Thoracic aorta endothelial cell (primary cell): Measurements from ENCODE around the gene MRPL21.

DNA sequence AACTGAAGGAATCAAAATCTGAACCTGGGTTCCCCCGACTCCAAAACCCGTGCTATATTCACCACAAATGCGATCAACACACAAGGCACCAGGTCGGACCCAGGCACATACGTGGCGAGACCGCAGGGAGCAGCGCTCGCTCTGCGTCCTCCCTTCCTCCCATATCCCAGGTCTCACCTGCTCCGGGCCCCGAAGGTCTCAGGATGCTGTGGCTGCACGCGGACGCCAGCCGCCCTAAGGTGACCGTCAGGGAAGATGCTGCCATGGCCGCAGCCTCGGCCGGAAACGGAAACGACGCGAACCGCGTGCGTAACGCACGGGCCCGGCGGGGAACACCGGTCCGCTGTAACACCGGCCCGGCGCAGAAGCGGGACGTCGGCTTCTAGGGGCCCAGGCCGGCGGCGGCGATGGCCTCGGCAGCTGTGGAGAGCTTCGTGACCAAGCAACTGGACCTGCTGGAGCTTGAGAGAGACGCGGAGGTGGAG is at the start of gene MRPL21:
Gene MRPL21 (minus strand): TSS at position 287 of the 485 bp plus-strand sequence.
- CAGE, long polyA plus RNA = no peak

DNA sequence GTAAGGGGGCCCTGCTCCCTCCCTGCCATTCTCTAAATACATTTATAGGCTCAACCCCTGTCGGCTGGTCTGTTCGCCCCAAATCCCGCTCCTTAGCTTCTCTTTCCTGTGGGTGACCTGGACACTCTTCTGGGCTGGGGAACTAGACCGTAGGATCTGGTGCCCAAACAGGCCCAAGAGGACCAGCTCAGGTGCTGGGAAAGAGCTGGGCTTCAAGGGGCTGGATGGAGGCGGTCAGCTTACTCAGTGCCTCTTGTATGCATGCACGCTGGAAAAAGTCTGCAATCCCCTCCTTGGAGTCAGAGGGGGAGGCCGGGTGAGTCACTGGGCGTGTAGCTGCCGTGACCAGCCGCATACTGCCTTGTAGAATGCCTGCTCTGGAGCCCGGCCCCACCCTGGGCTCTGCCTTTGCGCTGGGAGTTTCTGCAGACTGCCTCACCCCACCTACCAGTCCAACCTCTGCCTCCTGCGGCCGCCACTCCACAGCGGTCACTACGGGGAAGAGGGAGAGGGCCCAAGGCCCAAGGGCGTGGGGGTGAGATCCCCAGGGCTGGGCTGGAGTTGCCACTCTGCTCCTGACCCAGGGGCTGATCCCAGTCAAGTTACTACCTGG is 4.3 kb downstream of the MRGPRF start:
- CAGE, long polyA plus RNA = no peak

GRCh38 chr11:69010771-69011769 is 2.0 kb downstream of the MRGPRF start:
- CAGE, long polyA plus RNA = no peak

GRCh38 chr11:69157090-69157888 is 1.6 kb downstream of the SMIM38 start:
- CAGE, long polyA plus RNA = no peak

GRCh38 chr11:69189802-69190174 is 34.1 kb downstream of the SMIM38 start:
- CAGE, long polyA plus RNA = no peak

DNA sequence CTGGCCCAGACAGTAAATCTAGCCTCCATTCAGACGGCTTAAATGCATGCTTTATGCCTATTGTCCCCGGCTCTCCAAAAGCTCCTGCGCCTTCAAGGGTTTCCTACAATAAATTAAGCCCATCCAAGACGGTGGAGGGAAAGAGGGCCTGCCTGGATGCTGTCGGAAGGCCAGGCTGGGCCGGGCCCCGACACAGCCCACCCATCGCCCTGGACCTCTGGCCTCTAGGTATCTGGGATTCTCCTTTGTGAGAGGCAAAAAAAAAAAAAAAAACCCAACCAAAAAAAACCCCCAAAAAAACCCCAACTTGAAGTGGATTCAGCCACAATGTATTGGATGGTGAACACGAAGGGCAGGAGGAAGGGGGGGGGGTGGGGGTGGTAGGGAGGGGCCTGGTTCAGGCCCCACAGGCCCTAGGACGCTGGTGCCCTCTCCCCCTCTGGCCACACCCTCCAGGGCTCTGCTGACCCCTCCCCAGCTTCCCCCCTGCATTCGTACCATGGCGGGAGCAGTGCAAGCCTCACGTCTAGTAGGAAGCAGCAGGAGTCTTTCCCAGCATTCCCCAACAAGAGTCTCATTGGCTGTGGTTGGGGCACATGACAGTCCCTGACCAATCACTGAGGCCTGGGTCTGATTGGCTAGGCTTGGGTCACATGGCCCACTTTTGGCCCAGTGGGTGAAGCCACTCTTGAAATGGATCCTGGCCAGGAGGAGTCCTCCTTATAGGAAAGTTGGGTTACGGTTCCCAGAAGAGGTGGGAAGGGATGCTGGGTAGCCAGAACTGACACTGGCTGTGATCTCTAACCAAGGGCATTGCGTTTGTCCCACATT is 59.4 kb upstream of the MYEOV start:
- CAGE, long polyA plus RNA = no peak

DNA sequence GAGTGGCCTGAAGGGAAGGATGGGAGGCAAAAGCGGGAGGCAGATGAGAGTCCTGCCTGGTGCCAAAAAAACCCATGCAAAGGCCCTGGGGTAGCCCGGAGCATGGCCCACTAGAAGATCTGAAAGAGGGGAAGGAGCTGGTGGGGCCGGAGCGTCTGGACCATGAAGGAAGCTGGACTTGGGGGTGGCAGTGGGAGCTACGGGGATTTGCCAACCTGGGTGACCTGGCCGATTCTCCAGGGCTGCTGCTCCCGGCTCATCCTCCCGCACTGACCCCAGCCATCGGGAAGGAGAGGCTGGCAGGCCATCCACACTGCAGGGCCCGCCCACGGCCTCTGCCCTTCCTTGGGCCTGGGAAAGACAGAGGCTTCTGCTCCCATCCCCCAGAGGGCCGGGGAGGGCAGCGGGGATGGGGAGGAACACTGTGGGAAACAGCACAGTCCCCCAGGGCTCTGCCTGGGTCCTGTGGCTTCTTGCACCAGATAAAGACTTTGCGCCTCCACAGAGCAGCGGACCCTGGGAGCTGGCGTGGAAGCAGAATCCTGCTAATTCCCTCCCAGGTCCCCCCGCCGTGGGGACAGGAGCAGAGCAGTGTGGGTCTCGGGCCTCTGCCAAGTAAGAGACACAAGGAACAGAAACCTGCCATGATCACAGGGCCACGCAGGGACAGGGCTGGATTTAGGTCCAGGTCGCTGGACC is 100.4 kb downstream of the MYEOV start:
- CAGE, long polyA plus RNA = no peak

DNA sequence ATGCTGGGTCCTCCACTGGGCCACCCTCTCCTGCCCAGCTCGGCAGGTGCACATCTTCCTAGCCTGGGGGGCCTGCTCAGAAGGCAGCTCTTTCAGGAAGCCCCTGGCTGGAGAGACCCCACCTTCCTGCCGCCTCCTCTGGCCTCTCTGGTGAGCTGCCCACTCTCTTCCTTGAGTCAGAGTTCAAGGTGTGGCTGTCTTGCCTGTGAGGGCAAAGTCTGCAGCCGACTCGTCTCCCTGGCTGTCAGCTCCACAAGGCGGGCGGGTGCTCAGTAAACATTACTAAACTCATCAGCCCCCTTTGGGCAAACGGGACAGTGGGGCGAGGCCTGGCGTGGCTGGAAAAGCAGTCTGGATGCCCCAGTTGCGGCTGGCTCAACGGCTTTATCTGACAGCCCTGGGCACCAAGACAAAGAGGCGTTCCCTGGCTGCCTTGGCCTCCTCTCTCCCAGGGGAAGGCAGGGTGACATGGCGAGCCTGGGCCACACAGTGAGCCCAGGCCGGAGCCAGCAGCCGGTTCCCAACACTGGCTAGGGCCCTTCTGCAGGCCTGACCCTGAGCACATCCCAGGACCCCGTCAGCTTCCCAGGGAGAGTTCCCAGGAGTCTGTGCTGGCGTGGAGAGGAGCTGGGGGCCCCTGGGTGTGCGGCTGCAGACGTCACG is 161.1 kb upstream of the CCND1 start:
- CAGE, long polyA plus RNA = no peak

DNA sequence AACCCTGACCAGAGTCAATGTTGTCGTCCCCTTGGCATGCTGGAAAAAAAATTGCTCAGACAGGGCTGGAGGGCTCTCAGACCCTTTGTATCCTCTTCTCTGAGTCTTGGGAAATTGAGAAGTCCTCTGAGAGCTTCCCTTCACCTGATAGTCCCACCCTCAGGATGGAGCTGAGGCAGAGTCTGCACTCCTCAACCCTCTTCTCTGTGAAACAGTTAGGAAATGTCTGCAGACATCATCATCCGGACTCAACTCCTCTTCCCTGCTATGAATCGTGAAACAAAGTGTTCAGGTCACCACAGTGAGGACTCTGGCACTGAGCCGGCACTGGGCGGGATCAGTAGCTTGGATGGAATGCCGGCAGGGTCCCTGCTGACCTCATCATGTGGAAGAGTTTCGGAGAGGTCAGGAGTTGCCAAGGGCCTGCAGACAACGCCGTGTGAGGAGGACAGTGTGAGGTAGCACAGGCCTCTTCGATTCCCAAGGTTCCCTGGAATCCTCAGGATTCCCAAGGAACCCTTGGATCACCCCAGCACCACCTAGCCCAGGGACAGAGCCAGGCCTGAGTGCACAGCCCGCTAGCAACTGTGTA is 160.4 kb upstream of the CCND1 start:
- CAGE, long polyA plus RNA = no peak

GRCh38 chr11:69530680-69531650 is 110.0 kb upstream of the CCND1 start:
- CAGE, long polyA plus RNA = no peak

GRCh38 chr11:69637613-69638051 is 3.3 kb upstream of the CCND1 start:
- CAGE, long polyA plus RNA = no peak

- CAGE, long polyA plus RNA = no peak
Observed at GRCh38 chr11:69707031-69707493, 3.2 kb upstream of the FGF19 start.

GRCh38 chr11:69915233-69916163 is 96.3 kb upstream of the FGF3 start:
- CAGE, long polyA plus RNA = no peak

DNA sequence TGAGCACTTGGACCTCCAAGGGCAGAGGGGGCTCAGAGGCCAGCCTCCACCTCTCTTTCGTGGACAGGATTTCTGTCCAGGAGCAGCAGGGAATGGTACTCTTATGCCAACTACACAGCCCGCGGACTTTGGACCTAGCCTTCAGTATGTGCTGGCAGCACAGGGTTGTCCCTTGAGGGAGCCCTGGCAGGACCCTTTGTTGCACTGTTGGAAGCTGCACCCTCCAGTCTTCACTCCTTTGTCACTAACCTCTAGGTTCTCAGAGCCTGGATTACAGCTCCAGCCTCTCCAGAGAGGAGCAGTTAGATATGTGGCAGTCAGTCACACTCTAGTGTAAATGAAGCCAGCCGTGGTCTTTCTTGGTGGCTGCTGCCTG is 109.4 kb upstream of the ANO1 start:
- CAGE, long polyA plus RNA = no peak

GRCh38 chr11:69974463-69975021 is 103.6 kb upstream of the ANO1 start:
- CAGE, long polyA plus RNA = no peak

DNA sequence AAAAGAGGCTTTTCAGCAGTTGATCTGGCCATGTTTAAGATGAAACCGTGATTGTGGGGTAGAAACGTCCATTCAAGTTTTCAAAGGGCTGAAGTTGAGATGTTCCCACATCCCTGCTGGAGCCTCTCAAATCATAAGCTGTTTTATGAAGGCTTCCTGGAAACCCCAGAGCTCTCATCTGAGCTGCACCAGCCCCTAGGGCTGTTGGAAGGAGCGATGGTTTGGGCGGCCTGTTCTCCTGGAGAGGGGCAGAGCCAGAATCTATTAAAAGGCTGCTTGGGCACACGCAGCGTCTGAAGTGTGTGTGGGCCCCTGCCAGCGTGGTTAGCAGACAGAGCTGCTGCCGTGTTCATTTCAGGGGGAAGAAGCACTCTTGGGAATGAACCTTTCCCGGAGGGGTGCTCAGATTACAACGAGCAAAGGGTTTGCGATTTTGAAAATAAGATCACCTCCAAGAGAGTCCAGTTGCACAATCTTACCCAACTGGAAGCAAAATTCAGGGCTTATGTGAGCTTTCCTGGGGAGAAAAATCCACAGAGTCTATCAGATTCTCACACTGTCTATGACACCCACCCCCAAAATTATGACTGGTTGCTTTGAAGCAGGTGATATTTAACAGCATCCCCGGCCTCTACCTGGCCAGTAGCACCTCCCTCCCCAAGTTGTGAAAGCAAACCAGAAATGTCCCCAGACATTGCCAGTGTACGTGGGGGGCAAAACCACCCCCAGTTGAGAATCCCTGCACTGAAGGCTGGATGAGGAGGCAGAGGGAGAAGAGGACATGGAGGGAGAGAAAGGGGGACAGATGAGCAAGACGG is 12.9 kb downstream of the ANO1 start:
- CAGE, long polyA plus RNA = no peak

- CAGE, long polyA plus RNA = no peak
Observed at GRCh38 chr11:70104250-70105074, 26.3 kb downstream of the ANO1 start.

DNA sequence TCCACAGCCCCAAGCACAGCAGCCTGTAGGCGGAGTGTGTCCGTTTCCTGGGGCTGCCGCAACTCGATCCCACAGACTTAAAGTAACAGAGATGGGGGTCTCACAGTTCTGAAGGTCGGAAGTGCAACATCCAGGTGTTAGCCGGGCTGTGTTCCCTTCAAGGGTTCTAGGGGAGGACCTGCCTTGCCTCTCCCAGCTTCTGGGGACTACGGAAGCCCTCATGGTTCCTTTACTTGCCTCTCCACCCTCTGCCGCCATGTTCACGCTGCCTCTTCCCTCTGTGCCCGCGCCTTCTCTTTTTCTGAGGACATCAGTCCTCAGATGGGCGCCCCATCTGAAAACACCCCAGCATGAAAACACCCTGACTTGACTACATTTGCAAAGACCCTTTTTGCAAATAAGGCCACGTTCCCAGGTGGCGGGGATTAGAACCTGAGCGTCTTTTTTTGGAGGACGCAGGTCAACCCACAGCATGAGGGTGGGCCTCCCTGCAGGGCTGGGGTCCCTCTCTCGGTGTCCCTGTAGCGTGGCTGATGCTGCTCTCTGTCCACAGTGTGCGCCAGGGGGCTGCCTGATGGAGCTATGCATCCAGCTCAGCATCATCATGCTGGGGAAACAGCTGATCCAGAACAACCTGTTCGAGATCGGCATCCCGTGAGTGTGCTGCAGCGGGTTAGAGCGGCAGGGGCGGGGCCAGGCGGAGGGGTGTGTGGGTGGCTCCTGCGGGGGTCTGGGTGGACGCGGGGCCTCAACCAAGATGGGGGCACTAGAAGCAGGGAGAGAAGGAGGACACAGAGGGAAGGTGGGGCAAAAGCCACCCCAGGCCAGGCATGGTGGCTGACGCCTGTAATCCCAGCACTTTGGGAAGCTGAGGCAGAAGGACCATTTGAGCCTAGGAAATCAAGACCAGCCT is 37.9 kb upstream of the FADD start:
- CAGE, long polyA plus RNA = no peak

- CAGE, long polyA plus RNA = no peak
Observed at GRCh38 chr11:70203404-70204188, 500 bp downstream of the FADD start.

DNA sequence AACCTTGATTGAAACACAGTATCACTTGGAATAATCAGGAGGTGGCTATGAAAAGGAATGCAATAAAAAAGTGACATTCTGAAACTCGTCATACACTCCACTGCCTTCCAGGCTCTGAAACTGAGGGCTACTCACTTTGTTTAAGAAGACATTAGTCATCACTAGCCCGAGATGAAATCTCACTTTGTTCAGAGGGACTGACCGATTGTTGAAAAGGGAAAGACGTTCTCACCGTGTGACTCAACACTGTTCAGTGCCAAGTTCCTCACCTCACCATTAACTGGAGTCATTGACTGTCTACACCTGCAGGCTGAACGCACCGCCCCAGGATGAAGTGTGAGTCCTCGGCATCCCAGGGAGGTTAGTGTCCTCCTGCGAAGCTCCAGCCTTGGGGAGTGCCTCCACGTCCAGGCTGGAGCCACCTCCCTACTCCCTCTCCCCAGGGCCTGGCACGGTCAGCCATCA is 30.4 kb downstream of the FADD start:
- CAGE, long polyA plus RNA = no peak